Gastroesophageal sphincter (tissue), 4 donors: Measurements from ENCODE around the genes PRSS1, EPHB6, TAS2R39 and OR2A2.

- PRO-cap: no peak
- RAMPAGE, long total RNA, 4 experiments: no peak in any of the 4 experiments
Observed at GRCh38 chr7:140925228-140925577, 474 bp upstream of the BRAF start.

DNA sequence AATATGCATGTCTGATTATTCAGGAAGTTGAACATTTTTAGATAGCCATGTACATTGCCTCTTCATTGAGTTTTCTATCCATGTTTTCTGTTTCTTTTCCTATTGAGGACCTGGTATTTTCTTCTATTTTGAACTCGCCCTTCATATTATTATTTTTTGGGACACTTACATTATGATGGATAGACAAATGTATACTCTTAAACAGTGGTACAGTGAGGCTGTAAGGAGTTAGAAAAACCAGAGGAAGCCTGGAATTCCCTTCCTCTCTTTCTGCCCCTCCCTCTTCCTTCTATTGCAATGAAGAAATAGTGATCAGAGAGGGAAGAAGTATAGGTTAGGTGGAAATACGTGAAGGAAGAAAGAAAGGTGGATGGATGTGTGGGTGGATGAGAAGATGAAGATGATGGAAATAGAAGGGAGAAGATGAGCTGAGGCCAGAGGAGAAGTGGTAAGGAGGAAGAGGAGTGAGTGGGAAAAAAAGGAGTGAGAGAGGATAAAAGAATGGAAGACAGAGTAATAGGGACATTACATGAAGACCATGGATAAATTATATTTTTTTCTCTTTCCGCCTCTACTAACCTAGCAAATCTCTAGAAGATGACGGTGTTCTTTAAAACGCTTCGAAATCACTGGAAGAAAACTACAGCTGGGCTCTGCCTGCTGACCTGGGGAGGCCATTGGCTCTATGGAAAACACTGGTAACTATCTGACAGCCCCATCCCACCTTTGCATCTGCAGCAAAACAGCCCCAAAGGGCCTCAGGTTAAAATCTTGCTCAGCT, 3.9 kb downstream of the AGK start:
- PRO-cap: no peak
- RAMPAGE, long total RNA, 4 experiments: no peak in any of the 4 experiments

GRCh38 chr7:141649429-141649786, 52.6 kb downstream of the DENND11 start:
- PRO-cap: no peak
- RAMPAGE, long total RNA, 4 experiments: no peak in any of the 4 experiments

- PRO-cap: no peak
- RAMPAGE, long total RNA, 4 experiments: no peak in any of the 4 experiments
Observed at GRCh38 chr7:142001525-142001965, 5.9 kb downstream of the MGAM start.

- PRO-cap: no peak
- RAMPAGE, long total RNA, 4 experiments: no peak in any of the 4 experiments
Observed at GRCh38 chr7:142320782-142321158, 62.9 kb upstream of the PRSS58 start.

DNA sequence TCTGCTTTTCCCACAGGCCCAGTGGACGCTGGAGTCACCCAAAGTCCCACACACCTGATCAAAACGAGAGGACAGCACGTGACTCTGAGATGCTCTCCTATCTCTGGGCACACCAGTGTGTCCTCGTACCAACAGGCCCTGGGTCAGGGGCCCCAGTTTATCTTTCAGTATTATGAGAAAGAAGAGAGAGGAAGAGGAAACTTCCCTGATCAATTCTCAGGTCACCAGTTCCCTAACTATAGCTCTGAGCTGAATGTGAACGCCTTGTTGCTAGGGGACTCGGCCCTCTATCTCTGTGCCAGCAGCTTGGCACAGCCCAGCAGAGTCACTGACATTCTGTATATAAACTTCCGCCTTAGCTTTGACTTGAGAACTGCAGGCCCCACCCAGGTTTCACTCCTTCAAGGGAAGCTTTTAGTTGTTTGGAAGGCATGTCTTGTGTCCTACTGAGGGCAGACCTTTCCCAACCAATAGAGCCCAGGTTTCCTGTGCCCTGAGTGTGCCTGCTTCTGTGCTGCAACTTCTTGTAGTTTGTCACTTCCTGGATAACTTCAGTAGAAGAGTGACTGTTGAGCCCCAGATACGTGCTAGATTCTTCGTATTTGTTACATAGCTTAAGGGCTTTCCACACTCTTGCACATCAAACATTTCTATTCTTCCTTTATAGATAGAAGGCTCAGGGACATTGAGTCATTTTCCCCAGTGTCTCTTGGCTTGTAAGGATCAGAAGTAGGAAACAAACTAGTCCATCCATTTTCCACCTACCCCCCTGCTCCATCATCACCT, 228.8 kb upstream of the PRSS1 start:
- PRO-cap: no peak
- RAMPAGE, long total RNA, 4 experiments: no peak in any of the 4 experiments

DNA sequence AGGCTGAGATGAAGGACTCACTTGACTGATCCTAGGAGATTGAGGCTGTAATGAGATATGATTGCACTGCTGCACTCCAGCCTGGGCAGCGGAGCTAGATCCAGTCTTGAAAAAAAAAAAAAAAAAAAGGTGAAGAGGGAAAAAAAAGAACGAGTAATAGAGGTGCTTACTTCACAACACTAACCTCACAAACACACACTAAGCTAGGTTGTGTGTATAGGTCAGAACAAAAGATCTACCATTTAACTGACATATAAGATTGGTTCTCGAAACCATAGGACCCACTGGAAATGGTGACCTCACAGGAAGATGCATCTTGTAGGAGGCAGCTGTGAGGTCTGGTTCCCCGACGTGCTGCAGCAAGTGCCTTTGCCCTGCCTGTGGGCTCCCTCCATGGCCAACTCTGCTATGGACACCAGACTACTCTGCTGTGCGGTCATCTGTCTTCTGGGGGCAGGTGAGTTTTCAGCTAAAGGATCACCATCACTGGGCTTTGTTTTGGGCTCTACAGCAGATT, 133.8 kb upstream of the PRSS1 start:
- PRO-cap: no peak
- RAMPAGE, long total RNA, 4 experiments: no peak in any of the 4 experiments

DNA sequence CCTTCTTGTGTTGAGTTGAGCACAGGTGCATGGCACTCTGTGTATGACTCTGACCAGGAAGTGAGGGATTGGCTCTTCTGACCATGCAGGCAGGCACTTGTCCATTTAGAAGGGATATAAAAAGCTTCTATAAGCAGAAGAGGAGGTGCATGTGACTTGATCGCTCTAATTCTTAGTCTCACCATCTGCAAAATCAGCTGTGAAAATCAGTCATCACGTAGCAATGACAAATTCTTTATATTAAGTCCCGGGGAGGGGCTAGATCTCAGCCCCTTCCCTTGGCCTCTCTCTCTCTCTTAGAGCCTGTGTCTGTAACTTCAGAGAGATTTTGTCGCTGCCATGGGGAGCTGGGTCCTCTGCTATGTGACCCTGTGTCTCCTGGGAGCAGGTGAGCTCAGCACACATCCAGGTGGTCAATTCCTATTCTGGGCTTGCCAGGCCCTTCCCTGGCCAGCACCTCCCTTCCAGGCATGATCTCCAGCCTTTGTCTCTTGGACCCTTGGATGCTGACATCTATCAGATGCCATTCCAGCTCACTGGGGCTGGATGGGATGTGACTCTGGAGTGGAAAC, 107.8 kb upstream of the PRSS1 start:
- PRO-cap: no peak
- RAMPAGE, long total RNA, 4 experiments: no peak in any of the 4 experiments

DNA sequence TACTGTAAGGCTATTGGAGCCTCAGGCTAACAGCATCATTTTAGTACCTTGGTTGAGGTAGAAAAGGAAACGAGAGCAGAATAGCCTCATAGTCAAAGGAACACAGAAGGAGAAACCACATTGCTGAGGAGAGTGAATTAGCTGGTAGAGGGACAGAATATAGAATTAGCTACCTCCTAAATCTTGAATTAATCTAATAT, 36.1 kb upstream of the PRSS1 start:
- PRO-cap: no peak
- RAMPAGE, long total RNA, 4 experiments: no peak in any of the 4 experiments

DNA sequence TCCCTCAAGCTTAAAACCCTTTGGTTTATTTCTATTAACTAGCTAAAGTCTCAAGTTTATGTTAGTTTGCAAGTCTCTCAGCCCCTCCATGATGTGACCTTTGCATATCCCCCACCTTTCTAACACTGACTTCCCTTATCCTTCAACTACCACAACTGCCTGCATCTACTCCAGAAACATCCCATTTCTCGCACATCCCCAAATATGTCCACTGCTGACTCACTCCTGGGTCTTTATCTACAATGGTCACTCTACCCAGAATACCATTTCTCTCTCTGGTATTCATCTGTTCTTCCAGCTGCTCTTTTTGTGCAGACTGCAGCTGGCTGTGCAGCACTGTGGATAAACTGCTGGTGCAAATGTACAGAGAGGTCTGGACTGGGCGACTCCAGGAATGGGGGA, 32.7 kb upstream of the PRSS1 start:
- PRO-cap: no peak
- RAMPAGE, long total RNA, 4 experiments: no peak in any of the 4 experiments

DNA sequence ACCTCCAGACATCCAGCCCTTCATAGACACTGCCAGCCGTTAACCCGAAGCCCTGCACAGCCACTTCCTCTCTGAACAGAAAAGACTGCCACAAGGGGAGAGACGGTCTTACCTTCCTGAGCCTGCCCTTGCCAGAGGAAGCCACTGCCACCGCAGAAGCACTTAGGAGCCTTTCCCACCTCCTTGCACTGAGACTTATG, 31.8 kb upstream of the PRSS1 start:
- PRO-cap: no peak
- RAMPAGE, long total RNA, 4 experiments: no peak in any of the 4 experiments

GRCh38 chr7:142748958-142749552, at the start of gene PRSS1:
PRSS1 (plus strand) TSS chr7:142749472.
- PRO-cap: no peak
- RAMPAGE, long total RNA, 4 experiments: no peak in any of the 4 experiments

- PRO-cap: no peak
- RAMPAGE, long total RNA, 4 experiments: no peak in any of the 4 experiments
Observed at GRCh38 chr7:142784699-142785190, 14.0 kb downstream of the PRSS2 start.

- PRO-cap: bidirectional peak, plus-strand start at chr7:142855106, minus-strand start at chr7:142854958
- RAMPAGE, long total RNA, 4 experiments: no peak in any of the 4 experiments
Observed at GRCh38 chr7:142854873-142855349, at the start of gene EPHB6. EPHB6 (plus strand) TSS chr7:142855076.

DNA sequence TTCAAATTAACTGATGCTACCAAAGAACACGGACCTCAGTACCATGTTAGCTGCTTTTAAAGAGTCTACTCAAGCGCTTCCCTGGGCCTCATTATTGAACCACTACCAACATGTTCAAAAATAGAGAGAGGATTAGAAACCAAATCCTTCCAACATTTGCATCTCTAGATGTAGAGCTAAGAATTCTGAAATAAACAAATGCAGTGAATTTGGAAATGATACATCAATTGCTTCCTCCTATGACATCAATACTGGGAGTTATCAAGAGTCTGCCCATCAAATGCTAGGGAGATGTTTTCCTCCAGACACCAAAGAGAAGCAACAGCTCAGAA, at the start of gene TAS2R39:
TSS of gene TAS2R39 (plus strand) at position 281 of the 332 bp plus-strand sequence.
- PRO-cap: no peak
- RAMPAGE, long total RNA, 4 experiments: no peak in any of the 4 experiments

- PRO-cap: no peak
- RAMPAGE, long total RNA, 4 experiments: no peak in any of the 4 experiments
Observed at GRCh38 chr7:143268607-143269769, 5.7 kb downstream of the GSTK1 start.

DNA sequence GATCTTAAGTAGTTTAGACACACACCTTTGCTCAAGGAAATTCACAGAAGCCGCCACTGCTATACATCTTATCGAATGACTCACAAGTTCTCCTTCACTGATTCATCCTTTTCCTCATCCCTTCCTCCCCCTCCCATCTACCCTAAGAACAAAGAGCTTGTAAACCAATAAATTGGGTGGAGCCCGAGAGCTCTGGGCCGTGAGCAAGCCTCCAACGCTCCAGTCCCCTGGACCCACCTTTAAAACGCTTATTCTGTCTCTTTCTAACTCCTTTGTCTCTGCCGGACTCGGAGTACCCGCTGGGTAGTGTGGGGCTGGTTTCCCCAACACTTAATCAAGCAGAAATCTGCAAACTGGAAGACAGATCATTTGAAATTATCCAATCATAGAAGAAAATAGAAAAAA, 5.3 kb upstream of the TAS2R41 start:
- PRO-cap: no peak
- RAMPAGE, long total RNA, 4 experiments: no peak in any of the 4 experiments

DNA sequence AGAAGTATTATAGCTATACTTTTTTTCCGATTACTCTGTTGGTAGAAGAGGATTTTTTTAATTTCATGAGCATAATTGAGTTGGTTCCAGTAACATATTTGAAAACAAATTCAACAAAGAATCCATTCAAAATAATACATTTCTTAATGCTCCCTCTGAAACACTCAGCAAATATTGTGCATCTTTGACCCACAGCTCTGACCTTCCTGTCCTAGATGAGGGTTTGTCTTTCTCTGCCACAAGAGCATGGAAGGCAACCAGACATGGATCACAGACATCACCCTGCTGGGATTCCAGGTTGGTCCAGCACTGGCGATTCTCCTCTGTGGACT, at the start of gene OR2A2:
TSS of gene OR2A2 (plus strand) at position 247 of the 332 bp plus-strand sequence.
- PRO-cap: no peak
- RAMPAGE, long total RNA, 4 experiments: no peak in any of the 4 experiments

GRCh38 chr7:144834795-144835156, 1.1 kb downstream of the TPK1 start:
- PRO-cap: unidirectional peak, plus-strand start at chr7:144835011
- RAMPAGE, long total RNA, 4 experiments: no peak in any of the 4 experiments

- PRO-cap: no peak
- RAMPAGE, long total RNA, 4 experiments: no peak in any of the 4 experiments
Observed at GRCh38 chr7:146248707-146249189, 132.1 kb downstream of the CNTNAP2 start.